ENCODE measurements around a stretch of chr6.

DNA sequence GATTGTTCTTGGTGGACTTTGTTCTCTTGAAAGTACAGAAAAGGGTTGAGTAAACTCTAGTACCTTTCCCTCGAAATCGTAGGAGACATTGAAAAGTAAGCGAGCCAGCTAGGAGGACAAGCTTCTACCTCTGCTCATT, 1.5 kb downstream of the CNKSR3 start:
- PRO-cap: unidirectional peak, plus-strand start at position 88 of the sequence
- RRBS: no CpG with 5 or more reads among the region's 3 CpGs

DNA sequence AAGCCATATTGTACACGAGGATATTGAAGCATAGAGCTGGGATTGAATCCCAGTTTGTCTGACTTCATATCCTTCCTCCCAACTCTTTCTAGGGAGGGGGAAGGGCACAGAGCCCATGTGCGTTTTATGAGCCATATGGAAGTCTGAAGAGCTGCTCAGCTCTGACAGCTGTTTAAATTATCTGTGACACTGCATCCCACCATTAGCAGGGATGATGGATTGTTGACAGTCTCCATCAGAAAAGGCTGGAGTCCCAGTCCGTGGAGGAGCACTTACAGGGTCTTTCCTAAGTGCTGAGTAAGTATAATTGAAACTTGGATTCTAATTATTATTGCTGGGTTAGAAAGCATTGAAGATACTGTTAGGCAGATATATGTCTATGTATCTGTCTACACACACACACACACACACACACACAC, 18.4 kb downstream of the TIAM2 start:
- PRO-cap: no peak
- RRBS: no CpG with 5 or more reads among the region's 3 CpGs

DNA sequence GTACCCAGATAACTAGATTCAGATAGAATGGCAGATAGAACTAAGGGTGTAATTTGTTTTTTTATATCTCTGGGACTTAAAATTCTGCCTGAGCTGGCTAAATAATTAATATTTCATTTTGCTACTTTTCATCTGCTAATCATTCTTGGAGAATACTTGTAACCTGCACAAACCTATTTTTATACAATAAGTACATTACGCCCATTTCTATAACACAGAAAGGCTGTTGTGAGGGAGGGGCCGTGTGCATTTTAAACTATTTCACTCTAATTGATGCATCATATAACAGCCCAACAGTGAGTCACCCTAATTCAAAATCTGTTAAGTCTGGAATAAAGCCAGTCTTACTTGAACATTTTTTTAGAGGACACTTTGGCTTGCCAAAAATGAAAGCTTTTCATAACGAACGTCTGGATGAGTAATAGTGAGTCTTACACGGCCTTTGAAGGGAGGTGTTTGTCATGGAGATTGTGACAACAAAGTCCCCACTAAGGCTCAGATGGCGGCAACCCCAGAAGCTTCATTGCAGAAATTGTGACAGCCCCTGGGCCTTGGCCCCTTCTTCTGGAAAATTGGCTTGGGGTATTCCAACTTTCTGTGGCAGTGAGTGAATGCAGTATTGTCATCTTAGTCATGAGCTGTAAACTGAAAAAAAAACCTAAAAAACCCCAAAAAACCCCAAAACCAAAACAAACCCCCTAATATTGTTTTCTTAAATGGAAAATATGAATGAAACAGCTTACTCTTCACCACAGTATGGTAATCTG, 92.7 kb upstream of the CLDN20 start:
- PRO-cap: no peak
- RRBS: no CpG with 5 or more reads among the region's 6 CpGs

- PRO-cap: no peak
- RRBS: 98% methylated on average over 4 of the region's 22 CpGs
Observed at GRCh38 chr6:155256319-155256986, 7.4 kb upstream of the CLDN20 start.

GRCh38 chr6:156395923-156396564, 381.1 kb upstream of the ARID1B start:
- PRO-cap: no peak
- RRBS: no CpG with 5 or more reads among the region's 8 CpGs

DNA sequence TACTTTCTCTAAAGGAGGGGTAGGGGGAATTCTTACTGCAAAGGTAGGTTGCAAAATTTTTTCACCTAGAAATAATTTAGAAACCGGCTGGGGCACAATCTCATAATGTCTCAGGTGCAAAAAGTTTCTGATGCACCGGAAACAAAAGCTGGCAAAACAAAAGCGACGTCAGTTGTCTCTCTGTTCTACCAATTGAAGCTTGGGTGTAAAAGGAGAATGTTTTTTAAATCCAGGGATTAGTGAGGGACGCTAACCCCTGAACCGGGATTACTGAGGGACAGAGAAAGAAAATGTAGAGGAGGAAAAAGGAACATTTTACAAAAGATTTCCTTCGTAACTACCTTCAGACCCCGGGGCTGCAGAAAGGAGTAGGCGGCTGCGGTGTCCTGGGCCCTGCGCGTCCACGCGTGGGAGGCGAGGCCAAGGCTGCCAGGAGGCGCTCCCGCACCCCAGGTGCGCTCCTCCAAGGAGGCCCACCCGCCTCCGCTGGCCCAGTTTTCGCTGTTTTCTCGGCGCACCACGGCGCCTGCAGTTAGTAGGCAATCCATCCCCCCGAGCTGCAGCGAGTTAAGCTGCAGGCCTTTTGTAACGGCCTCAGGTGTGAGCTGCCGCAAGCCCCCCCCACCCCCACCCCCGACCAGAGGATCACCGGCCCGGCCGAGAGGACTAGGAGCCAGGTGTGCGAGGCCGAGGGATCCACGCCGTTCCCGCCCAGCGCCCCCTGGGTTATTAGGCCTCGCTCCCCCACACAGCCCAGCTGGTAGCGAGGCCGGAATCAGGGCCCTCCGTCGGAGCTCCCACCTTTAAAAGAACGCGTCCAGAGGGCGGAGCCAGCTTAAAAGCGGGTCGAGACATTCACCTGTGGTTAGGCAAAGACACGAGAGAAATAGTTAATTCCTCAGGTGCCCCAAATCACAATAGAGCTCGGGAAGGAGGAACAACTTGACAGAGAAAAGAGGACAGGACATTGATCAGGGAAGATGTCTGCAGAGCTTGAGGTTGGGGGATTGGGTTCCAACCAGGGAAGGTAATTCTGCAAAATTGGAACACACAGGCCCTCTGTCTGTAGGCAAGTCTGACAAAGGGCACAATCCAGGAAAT, 380.3 kb upstream of the ARID1B start:
- PRO-cap: no peak
- RRBS: 84% methylated on average over 5 of the region's 51 CpGs

DNA sequence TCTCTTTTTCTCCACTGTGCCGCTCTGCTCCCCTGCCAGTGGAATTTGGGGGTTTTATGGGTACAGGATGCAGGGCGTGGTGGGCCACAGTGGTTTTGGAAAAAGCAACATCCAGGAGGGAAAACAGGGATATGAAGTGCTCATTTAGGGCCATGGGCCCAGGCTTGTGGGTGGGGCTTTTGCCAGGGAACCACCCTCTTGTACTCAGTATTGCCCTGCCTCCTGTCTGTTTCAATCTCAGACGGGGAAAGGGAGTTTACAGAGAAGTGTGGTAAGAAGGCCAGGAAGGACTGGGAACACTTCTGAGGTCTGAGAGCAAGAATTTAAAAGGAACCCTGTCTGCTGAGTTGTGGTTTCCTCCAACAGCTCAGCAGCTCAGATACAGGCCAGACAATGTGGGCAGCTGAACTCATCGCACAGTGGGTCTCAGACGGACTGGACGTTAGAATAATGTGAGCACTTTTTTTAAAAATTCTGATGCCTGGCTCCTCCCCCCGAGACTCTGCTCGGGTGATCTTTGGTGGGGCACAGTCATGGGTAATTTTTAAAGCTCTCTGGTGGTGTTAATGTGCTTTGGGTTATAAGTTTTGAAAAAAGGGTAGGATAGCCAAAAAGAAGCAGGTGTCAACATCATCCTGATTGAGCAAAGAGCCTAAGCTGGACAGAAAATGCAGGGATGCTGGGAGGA, 354.1 kb upstream of the ARID1B start:
- PRO-cap: no peak
- RRBS: no CpG with 5 or more reads among the region's 8 CpGs

DNA sequence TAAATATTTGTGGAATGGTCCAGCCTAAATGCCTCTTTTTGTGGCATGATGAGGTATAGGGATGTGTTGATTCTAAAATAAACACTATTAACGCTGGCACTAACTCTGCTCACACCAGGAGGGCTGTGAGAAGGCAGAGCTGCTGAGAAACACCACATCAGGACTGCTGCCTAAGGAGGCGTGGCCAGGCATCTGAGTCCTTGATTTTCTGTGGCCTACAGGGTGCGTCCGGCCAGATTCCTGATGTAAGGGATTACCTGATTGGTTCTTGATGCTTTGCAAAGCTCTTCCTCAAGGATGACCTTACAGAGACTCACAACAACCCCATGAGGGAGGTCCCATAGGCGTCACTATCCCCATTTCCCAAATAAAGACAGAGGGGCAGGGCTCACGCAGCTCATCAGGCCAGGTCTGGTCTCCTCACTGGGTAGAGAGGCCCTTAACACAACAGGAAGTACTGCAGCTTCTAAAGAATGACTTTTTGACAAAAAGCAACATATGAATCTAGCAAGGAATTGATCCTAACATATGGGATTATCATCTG, 219.6 kb upstream of the ARID1B start:
- PRO-cap: no peak
- RRBS: no CpG with 5 or more reads among the region's 6 CpGs

- PRO-cap: no peak
- RRBS: 11% methylated on average over 11 of the region's 23 CpGs
Observed at GRCh38 chr6:156687626-156688019, 89.6 kb upstream of the ARID1B start.

DNA sequence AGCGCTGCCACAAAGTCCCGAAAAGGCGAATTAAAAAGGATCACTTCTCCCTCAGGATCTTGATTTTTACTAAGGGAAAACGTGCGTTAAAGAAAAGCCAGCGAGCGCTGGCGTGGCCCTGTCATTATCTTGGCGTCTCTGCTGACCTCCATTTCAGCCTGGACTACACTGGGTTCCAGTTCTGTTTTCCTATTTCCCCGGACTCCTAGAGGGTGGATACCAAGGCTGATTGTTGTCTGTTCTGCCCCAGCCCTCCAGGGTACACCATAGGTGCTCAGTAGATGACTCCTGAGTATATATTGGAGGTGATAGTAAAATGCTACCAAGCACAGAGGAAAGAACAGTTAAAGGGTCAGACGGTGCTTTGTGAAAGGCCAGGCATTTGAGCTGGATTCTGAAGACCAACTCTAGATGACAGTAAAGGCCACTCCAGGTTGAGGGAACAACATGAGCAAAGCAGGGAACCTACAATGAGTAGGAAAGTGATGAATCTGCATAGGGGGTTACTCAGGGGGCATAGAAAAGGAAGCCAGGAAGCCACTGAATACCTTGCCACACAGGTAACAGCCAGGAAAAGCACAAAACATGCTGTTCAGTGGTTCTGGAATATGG, 89.1 kb upstream of the ARID1B start:
- PRO-cap: no peak
- RRBS: no CpG with 5 or more reads among the region's 11 CpGs

GRCh38 chr6:156719431-156720513, 57.4 kb upstream of the ARID1B start:
- PRO-cap: bidirectional peak, plus-strand start at chr6:156719686, minus-strand start at chr6:156719671; bidirectional peak, plus-strand start at chr6:156719825, minus-strand start at chr6:156719740; bidirectional peak, plus-strand start at chr6:156720154, minus-strand start at chr6:156719926
- RRBS: 3% methylated on average over 13 of the region's 61 CpGs

DNA sequence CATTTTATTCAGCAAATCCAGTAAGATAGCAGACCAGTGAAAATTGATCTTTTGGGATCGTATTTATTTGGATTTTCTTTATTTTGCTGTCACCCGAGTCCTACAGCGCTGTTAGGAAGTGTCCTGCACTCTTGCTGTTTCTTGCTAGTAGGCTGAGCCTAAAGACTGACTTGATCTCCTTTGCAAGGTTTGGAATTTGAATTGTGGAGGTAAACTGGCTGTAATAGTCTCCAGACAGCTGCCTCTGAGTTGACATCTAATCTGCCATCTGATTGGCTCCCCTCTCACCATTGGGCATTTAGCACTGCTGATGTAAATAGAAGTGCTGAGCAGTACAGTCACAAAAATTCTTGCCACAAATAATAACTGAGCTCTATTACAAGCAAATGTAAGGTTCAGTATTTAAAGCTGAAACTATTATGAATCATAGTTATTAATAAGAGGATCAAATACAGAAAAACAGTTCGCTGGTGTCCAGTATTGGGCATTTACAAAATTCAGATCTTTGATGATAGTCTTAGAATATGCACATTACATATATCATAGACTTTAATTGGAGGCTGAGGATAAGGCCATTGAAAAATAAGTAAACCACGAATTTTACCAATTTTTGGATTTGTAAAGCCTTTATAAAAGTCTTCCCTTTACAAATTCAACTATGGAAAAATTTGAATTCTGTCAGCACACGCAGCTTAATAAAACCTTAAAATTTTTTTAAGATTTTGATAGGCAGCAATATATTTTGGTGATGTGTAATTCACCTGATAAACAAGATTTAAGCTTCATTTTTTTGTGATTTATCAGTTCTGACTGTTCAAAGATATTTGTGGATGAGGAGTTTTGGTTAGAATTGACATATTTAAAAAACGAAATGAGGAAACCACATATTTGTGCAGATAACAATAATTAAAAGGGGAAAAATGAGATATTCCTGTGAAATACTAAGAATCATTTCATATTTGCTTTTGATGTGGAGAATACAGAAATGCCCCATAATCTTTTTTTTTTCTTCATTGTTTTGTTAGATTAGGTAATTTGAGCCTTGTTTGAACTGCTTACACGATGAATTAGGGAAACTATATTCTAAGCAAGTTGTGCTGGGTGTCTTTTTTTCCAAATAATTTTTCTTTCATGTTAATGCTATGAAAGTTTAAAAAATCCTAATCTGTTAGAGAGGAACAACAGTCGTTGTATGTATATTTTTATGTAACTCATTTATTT, 3.5 kb downstream of the ARID1B start:
- PRO-cap: unidirectional peak, minus-strand start at position 172 of the sequence; unidirectional peak, minus-strand start at position 198 of the sequence
- RRBS: no CpG with 5 or more reads among the region's 9 CpGs

DNA sequence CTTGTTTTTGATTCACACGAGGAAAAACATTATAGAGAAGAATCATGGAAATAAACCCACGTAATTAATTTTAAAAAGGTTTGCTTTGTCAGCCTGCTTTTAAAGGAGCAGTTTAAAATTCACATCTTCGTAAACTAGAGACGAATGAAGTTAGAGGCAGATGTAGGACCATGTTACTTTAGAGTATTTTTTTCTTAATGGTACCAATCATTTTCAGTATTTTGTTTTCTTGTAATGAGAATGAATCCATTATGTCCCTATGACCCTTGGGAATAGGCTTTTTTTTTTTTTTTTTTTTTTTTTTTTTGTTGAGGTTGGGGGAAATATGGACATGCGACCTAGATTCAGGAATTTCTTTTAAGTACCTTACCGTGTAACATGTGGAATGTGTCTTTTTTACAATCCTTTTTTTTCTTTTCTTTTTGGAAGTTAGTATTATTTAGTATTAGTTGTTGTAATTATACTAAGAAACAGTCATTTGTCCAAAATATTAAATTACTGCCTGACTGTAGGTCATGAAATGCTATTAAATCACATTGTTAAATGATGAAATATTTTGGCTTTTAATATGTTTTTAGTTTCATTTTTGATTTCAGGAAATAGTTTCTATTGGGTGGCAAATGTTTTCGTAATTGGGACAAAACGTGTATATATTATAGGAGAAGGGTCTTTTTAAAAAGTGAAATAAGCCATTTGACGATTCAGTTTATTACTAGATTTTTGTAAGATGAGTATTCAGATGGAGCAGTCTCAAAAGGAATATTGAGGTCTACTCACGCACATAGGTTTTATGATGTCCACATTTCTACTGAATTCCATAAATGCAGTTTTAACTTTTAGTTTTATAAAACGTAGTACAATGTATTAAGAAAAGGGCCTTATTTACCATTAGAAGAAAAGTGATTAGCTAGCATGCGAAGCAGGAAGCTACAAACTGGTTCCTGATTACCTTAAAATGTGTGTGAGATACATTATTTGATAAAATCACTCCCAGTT, 4.8 kb downstream of the ARID1B start:
- PRO-cap: no peak
- RRBS: no CpG with 5 or more reads among the region's 12 CpGs

- PRO-cap: no peak
- RRBS: no CpG with 5 or more reads among the region's 12 CpGs
Observed at GRCh38 chr6:156883465-156884023, 106.4 kb downstream of the ARID1B start.

GRCh38 chr6:157036970-157038007, 260.1 kb downstream of the ARID1B start:
- PRO-cap: no peak
- RRBS: no CpG with 5 or more reads among the region's 13 CpGs

GRCh38 chr6:157086426-157087141, 236.7 kb downstream of the TMEM242 start:
- PRO-cap: no peak
- RRBS: no CpG with 5 or more reads among the region's 9 CpGs

DNA sequence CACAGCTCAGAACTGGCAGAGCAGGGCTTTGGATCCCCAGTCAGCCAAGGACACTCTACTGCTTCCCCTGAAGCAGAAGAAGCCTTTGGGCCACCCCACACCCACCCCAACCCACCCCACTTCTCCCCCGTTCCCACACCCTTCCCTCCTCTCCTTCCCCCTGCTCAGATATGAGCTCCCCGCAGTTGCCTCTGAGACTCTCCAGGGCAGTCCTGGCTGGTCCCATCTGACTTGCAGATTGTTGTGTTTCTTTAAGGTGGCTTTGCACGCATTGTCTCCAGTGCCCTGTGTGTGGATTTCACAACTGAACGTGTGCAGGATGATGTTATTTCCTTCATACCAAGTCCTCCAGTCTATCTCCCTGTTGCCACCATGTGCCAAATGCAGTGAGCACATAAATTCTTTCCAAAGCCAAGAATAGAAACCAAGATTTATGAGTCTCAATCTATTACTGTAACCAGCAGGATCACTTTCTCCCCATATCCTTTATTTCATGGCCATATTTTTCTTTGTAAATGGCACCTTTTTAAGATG, 79.2 kb downstream of the TMEM242 start:
- PRO-cap: no peak
- RRBS: no CpG with 5 or more reads among the region's 4 CpGs

DNA sequence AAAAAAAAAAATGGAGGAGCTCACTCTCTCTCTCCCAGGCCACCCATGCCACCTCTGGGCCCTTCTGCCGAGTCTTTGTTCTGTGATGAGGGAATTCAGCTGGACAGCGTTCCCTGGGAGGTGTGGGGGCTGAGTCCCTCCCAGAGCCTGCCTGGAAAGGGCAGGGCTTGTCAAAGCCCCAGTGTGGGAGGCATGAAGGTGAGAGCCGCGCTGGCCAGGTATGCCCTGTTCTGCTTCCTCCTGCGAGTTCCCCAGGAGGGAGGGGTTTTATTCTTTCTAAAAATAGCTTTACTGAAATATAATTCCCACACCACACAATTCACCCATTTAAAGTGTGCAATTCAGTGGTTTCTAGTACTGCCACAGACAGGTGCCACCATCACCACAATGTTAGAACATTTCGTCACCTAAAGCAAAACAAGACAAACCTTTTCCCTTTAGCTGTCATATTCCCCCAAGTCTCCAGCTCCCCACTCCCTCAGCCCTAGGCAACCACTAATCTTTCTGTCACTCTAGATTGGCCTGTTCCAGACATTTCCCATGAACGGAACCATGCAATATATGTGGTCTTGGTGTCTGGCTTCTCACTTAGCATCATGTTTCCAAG, 69.5 kb downstream of the TMEM242 start:
- PRO-cap: no peak
- RRBS: no CpG with 5 or more reads among the region's 7 CpGs

- PRO-cap: no peak
- RRBS: 75% methylated on average over 4 of the region's 20 CpGs
Observed at GRCh38 chr6:157269058-157270086, 53.9 kb downstream of the TMEM242 start.

- PRO-cap: no peak
- RRBS: no CpG with 5 or more reads among the region's 2 CpGs
Observed at GRCh38 chr6:157307996-157308361, 15.3 kb downstream of the TMEM242 start.

All from Caco-2 (cell line).